Paraaortic lymph node (tissue), 1 donor: ENCODE measurements around a stretch of chr11.

DNA sequence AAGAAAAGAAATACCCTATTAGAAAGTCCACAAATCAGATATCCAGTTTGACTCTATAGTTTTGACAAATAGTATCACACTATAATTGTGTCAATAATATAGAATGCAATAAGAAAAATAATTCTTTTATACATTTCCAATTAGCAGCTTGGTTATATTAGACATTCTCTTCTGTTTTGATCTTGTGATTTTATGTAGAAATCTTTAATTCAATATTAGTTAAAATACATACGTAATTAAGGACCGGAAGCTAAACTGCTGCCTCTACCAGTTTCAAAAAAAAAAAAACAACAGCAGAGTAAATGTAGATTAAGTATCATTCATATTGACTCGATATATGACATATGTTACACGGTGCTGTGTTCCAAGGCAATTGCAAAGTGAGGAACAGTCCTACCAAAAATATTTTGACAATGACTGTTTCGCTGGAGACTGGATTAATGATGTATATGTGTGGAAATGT, 1910.4 kb upstream of the RAG2 start:
- PRO-cap: no peak

GRCh38 chr11:40716246-40717045, 743.0 kb downstream of the LRRC4C start:
- PRO-cap: no peak

GRCh38 chr11:41705177-41705510, 245.7 kb upstream of the LRRC4C start:
- PRO-cap: no peak

DNA sequence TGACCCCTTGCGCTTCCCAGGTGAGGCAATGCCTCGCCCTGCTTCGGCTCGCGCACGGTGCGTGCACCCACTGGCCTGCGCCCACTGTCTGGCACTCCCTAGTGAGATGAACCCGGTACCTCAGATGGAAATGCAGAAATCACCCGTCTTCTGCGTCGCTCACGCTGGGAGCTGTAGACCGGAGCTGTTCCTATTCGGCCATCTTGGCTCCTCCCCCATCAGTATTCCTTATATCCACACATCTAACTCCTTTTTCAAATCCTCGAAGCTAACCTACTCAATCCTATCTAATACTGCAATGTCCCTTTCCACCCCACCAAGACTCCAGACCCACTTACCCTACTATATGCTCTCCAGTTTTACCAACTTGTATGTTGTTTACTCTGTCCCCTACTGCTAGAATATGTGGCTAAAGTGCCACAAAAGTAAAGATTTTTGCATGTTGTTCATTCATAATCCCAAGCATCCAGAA, 6.8 kb upstream of the TTC17 start:
- PRO-cap: no peak

DNA sequence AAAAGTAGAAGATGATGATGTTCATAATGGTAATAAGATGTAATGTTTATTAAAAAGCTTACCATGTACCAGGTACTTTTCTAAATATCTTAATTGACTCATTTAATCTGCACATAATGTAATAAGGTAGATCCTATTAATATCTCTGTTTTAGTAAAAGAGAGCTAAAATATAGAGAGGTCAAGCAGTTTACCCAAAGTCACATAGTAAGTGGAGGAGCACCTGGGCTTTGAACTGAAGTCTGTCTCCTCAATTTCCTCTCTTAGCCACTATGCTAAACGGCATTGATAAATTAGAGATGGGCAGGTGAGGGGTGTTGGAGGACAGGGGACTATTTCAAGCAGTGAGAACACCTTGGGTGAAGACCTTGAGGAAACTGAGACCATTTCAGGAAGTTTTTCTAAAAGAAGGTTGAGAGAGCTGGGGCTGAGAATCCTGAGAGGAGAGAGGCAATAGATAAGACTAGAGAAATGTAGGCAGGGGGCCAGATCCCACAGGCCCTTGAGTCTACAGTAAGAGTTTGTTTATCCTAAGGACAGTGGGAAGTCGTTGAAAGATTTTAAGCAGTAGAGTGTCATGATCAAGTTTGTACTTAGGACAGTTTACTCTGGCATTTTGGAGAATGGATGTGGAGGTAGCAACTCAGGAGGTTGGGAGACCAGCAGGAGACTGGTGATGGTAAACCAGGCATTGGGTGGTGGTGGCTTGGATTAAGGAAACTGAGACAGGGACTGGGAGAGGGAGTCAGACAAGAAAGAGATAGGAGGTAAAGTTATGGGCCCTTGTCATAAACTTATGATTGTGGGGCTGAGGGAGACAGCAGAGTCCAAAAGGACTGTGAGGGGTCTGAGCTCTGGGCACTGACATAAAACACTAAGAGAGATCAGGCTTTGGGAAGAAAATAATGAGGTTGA, 17.1 kb downstream of the HSD17B12 start:
- PRO-cap: no peak

GRCh38 chr11:43735649-43735993, 55.1 kb downstream of the HSD17B12 start:
- PRO-cap: unidirectional peak, plus-strand start at chr11:43735873

DNA sequence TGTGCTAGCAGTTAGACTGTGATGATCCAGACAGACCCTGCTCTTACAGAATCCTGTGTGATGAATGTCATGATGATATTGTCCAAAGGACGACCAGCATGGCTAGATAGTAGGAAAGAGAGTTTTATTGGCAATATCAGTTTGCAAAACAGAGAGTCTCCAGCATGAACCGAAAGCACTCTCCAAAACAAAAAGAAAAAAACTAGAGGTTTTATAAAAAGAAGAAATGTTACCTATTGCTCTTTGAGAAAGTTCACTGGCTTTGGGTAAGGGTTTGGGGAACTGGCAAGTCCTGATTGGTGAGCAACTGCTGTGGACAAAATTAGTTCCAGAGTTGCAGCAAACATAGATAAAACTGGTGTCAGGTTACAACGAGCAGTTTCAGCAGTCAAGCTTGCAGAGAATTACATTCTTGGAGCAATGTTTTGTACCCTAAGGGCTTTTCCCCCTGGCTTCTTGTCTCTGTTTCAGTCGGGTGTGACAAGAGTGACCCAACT, 58.2 kb downstream of the HSD17B12 start:
- PRO-cap: no peak

GRCh38 chr11:43942864-43943772, 681 bp downstream of the C11orf96 start:
- PRO-cap: unidirectional peak, plus-strand start at chr11:43942944; bidirectional peak, plus-strand start at chr11:43943279, minus-strand start at chr11:43943230

- PRO-cap: no peak
Observed at GRCh38 chr11:43997252-43997570, 50.6 kb upstream of the ACCSL start.

DNA sequence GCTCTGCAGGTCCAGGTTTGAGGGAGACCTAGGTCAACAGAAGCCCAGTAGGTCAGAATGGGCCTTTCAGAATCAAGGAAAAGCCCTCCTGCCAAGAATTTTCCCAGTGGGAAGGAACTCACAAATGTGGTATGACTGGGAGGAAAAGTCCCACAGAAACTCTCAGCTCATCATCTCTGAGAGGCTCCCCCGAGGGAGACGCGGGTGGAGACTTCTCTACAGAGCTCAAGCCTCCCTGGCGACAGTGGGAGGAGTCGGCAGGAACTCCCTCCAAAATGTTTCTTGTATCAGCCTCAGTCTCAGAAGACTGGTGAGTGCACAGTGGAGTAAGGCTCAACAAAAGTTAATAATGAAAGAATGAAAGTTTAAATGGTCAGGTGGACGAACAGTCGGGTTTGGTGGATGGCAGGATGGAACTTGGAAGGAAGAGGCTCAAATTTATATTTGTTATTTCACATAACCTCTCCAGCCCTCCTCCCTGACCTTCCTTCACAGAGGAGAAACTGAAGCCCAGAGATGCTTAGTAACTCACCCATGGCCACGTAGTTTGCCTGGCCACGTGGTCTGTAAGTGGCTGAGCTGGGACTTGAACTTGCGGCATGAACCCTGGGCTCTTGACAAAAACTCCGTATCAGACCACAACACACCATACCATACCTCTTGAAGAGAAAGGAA, 14.9 kb upstream of the ACCSL start:
- PRO-cap: unidirectional peak, plus-strand start at position 302 of the sequence

GRCh38 chr11:44037343-44037709, 10.5 kb upstream of the ACCSL start:
- PRO-cap: no peak

DNA sequence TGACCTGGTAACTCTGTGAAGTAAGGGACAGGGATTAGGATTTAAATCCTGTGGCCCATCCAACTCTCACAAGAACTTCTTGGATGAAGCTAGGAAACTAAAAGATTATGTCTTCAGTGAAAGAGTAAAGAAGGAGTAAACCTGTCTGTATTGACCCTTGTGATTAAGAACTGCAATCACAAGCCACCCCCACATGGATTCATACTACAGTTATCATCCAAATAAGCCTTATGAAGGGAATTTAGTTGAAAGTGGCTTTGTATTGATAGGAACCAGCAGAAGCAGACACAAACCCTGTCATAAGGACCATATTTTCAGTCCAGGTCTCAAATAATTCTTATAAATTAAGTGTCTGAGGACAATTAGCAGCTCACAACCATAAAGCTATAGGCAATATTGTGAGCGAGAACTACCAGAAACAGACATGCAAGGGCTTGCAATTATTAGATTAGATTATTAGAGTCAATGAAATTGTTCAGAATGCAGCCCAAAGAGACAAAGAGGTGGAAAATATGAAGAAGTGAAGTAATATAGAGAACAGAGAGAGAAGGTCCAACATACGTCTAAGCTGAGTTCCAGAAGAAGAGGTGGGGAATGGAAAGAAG, 92.9 kb downstream of the EXT2 start:
- PRO-cap: no peak

DNA sequence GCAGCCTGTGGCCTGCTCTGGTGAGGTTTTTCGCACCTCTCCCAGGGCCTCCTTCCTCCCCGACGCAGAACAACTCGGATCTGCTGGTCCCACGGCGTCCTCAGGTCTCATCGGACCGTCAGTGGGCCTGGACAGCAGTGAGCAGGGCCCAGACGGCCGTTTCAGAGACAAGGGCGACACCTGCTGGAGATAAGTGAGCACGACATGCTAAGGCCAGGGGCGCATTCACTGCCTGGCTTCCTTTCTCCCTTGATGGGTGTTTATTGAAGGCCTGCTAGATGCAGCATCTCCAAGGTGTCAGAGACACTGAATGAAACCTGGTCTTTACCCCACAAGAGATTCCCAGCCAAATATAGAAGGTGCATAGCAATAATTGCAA, 27.0 kb upstream of the CD82 start:
- PRO-cap: no peak

GRCh38 chr11:44556790-44557399, 8.6 kb upstream of the CD82 start:
- PRO-cap: unidirectional peak, plus-strand start at chr11:44557100

- PRO-cap: no peak
Observed at GRCh38 chr11:44570499-44571104, 5.1 kb downstream of the CD82 start.

GRCh38 chr11:44620922-44621651, 55.6 kb downstream of the CD82 start:
- PRO-cap: no peak

DNA sequence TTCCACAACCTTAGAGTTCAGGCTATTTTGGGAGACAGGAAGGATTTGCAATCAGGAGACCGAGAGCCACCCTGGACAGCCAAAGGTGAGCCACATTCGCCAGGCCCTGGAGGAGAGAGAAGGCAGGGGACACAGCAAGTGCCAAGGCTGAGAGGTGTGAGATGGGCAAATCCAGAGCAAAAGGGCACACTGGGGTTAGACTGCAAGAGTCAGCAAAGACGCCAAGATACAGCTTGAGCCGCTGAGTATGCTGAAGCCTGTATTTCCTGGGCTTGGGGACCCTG, 66.4 kb downstream of the CD82 start:
- PRO-cap: unidirectional peak, plus-strand start at position 102 of the sequence

DNA sequence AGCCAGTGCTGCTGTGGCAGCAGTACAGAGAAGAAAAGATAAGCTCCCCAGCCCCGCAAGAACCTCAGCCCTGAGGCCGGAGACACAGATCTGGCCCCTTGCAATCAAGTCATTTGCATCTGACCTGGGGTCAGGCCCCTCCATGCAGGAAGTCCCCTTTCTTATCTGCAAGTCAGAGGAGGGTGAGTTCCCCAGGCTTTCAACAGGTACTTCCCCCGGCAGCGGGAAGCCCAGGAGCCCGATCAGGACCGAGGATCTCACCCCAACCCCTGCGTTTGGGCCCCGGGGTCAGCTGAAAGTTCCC, 502 bp upstream of the TSPAN18 start:
- PRO-cap: bidirectional peak, plus-strand start at position 185 of the sequence, minus-strand start at position 66 of the sequence

- PRO-cap: no peak
Observed at GRCh38 chr11:44804642-44805061, 77.9 kb downstream of the TSPAN18 start.

DNA sequence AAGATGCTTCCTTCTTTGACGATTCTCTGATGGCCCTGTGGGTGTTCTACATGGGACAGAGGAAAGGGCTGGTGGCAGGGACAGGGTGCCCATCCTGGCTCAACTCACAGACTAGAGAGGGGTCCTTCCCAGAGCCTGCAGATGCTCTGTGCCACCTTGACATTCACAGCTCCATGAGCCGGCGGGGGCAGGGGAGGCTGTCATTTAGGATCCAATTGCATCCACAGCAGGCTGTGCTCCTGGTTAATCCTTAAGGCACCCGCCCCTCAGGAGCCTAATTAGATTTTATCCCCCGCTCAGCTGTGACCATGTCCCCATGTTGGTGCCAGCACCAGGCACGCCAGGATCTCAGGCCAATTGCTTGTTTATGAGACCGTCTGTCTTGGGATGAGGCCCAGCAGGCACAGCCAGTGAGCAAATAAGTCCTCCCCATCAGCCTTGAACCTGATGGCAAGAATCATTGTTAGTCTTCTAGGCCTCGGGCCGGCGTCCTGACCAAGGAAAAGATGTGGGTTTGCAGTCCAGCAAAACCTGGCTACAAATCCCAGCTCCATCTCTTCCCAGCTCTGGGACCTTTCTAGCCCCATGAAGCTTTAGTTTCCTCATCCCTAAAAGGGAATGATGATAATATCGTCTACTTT, 57.5 kb downstream of the TP53I11 start:
- PRO-cap: no peak